ENCODE measurements around the gene PSMA7.

GRCh38 chr20:62067822-62068387, 2.2 kb upstream of the TAF4 start:
- RRBS, result no CpG with 5 or more reads among the region's 14 CpGs

DNA sequence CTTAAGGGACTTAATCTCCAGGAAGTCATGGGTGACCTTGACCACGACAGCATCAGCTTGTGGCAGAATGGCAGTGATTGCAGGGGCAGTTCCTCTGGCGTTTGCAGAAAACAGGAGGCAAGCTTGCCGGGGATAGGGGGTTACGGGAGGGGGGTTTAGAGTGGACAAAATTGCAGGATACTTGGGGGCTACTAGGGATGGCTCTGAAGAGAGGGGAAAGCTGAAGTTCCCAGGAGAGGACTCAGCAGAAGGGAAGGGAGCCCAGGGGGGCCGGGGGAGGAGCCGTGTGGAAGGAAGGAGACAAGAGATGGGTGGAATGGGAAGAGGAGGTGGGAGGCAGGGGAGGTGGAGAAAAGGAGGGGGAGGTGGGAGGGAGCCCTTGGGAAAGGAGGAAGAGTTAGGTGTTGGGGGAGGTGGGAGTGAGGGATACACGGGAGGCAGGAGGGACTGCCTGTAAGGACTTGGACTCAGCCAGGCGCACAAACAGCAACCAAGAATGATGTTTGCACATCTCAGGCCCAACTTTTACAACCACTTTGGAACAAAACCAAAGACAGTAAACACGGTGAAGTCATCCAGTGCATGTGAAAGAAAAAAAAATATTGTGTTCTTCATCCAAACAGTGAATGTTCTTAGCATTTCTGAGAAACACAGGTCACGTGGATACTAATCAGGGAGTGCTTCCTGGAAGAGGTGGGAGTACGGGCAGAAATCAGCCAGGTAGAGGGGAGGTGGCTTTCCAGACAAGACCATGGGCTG, 17.5 kb upstream of the LSM14B start:
- RRBS, result no CpG with 5 or more reads among the region's 11 CpGs

DNA sequence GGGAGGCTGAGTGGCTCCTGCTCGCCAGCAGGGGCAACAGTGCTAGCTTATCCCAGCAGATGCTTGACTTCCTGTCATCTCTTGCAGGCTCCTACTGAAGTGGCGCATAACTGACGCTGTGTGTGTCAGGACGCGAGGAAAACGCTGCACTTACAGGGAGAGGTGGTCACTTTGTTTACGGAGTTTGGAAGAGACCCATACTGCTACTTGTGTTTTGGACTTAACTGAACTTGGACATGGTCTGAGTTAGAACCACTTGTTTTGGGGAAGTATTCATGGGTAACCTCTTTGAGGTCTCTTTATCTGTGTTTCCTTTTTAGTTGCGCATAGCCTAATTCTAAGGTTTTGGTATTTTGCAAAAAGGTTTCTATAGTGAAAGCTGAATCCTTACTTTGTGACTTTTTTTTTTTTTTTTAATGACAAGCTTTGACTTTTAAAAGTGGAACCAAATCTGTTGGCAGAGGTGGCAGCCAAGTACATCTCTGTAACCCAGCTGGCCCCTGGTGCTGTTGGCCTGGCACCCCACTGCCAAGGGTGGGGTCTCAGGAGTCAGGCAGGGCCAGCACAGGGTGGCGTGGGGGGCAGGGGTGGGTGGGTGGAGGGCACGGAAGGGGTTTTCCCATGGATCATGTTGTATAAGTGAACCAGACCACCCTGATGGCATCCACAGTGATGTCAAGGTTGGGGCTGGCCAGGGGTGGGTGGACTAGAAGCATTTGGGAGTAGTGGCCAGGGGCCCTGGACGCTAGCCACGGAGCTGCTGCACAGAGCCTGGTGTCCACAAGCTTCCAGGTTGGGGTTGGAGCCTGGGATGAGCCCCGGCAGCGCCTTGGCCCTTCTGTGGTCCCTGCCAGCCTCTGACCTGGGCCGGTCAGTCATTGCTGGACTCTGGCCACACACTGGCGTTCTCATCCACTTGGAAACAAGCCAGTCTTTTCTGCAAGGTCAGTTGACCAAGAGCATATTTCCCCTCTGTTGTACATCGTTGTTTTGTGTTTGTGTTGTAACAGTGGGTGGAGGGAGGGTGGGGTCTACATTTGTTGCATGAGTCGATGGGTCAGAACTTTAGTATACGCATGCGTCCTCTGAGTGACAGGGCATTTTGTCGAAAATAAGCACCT, 8.8 kb downstream of the PSMA7 start:
- RRBS, result 62% methylated on average over 3 of the region's 21 CpGs

DNA sequence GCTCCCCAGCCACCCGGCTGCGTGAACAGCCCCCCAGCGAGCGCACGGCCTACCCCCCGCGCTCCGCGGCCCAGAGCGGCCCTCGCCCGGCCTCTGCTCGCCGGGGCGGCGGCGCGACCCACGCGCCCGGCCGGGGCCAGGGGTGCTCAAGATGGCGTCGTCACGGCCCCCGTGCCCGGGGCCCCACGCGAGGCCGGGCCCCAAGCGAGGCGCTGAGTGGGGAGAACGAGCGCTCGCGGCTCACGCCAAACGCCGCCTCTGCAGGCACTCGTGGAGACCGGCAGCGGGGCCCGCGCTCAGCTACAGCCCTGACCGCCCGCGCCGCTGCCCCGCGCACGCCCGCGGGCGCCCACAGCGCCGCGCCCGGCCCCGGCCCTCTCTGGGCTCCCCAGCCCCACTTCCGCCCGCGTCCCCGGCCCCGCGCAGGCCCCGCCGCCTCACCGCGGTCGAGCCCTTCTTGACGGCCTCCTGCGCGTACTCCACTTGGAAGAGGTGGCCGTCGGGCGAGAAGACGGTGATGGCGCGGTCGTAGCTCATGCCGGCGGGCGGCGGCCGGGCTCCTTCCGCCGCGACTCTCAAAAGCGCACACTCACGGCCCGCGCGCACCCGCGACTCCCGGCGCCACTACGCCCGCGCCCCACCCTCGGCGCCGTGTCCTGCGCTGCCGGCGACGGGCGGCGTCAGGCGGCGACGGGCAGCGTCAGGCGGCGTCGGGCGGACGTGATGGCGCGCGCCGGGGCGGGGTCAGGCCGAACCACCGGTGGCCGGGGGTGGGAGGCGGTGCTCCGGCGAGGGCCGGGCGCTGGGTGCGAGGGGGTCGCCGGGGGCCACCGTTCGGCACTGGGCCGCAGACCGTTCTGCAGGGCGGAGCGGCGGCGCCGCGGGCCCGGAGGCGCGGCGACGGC, at the start of gene PSMA7:
TSS of gene PSMA7 (minus strand) at position 628 of the 905 bp plus-strand sequence.
- RRBS, result 1% methylated on average over 94 of the region's 149 CpGs

DNA sequence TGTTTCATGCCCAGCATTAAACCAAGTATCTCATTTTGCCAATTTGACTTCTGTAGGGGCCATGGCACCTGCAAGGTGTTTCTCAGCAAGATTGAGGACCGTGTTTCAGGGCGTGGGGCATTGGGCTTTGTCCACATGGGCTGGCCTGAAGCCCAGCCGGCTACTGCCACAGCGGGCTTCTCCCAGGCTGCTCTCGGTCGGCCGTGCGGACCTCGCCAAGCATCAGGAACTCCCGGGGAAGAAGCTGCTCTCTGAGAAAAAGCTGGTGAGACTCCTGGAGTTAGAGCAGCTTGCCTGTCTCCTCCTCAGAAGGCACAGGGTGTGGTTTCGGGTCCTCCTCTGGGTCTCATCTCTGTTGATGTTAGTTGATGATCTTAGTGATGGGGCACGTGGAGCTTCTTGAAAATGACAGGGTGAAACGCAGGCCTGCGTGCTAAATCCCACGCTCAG, 10.6 kb downstream of the MTG2 start:
- RRBS, result 92% methylated on average over 6 of the region's 15 CpGs

- RRBS, result no CpG with 5 or more reads among the region's 28 CpGs
Measured at GRCh38 chr20:62200746-62201224, 18.0 kb downstream of the MTG2 start.

- RRBS, result no CpG with 5 or more reads among the region's 13 CpGs
Measured at GRCh38 chr20:62274430-62275110, 28.2 kb upstream of the ADRM1 start.

GRCh38 chr20:62386194-62386510, 751 bp upstream of the RPS21 start:
- RRBS, result no CpG with 5 or more reads among the region's 11 CpGs

DNA sequence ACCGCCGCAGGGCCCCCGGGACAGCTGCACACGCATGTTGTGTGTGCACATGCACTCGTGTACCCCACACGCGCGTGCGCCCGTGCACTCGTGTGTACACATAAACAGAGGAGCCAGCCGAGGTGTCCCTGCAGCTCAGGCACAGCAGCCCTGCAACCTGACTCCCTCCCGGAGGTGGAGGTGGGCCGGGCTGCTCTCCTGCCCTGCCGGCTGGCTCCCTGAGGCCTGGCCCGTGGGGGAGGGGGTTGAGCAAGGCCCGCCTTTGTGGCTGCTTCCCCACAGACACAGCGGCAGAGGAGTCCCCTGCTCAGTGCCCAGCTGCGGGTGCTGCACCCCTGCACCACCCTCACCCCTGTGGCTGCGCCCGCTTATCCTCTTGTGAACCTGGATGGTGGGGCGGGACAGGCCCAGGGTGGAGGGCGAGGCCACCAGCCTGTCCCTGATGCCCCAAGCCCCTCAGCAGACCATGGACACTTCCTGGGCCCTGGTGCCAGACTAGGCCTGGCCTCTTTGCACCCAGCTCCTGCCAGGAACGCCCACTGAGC, 550 bp downstream of the RBBP8NL start:
- RRBS, result no CpG with 5 or more reads among the region's 24 CpGs

- RRBS, result no CpG with 5 or more reads among the region's 13 CpGs
Measured at GRCh38 chr20:62481228-62481743, 5.5 kb upstream of the GATA5 start.

DNA sequence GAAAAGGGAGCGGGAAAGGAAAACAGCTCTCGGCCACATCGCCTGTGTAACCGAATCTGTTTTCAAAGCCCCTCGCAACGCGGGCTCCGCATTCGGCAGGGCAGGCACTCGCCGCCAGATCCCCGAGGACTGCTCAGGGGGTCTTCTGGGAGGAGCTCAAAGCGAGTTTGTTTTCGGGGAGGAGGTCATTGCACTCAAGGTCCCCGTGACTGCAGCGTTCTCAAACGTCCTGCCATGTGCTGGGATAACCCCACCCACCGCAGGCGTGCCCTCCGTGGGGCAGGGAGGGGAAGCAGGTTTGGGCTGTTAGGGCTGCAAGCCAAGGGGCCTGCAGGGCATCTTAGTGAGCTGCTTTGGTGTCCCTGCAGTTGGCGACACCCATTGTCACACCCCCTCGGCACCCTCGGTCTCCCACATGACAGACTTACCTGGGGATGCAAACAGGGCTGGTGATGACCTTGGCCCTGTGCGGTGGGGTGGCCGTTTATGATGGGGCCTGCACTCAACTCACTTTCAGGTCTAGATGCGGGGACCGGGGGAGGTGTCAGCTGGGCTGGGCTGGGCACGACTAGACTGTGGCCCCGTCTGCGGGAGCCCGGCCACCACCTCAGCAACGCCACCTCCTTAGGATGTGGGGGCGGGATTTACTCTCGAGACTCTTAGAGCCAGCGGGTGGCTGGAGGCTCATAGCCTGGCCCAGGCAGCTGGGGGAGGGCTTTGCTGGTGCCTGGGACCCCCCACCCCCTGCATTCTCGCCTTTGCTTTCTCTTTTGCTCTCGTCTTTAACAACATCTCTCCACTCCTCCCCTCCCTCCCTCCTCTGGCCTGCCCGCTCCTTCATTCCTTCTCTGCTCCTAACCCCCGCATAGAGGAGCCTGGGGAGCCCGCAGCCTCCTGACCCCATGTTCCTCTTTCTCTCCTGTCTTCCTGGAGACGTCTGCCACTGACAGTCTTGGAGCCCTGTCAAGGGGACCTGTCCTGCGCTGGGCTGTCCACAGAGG, 6.5 kb upstream of the GATA5 start:
- RRBS, result 11% methylated on average over 5 of the region's 42 CpGs

DNA sequence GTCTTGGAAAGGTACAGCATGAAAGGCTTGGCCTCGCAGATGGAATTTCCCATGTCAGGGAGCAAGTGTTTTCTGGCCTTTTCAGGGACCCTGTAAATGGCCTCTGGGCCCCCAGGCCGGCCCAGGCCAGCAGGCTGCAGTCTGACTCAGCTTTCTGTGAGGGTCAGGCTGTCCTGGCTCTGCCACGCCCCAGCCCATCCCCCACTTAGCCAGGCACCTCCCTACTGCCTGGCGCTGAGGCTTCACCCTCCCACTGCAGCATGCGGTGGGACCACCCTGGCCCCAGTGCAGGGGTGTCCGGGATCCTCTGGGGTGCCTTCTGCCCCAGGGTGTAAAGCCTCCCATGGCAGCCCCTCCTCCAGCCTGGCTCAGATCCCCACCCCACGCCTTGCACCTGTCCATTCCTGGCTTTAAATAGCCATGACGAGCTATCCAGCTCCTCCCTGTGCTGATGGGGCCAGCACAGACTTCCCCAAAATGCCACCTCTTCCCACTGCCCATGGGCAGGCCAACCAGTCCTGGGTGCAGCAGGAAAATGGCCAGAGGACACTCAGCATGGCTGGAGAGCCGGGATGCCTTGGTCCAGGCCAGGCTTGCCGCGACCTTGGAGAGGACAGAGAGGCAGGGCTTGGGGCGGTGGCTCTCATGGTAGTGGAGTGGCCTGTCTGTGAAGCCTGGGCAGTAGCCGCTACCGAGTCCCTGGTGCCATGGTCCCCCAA, 35.7 kb upstream of the GATA5 start:
- RRBS, result no CpG with 5 or more reads among the region's 14 CpGs

GRCh38 chr20:62512071-62512845, 36.5 kb upstream of the GATA5 start:
- RRBS, result no CpG with 5 or more reads among the region's 22 CpGs

DNA sequence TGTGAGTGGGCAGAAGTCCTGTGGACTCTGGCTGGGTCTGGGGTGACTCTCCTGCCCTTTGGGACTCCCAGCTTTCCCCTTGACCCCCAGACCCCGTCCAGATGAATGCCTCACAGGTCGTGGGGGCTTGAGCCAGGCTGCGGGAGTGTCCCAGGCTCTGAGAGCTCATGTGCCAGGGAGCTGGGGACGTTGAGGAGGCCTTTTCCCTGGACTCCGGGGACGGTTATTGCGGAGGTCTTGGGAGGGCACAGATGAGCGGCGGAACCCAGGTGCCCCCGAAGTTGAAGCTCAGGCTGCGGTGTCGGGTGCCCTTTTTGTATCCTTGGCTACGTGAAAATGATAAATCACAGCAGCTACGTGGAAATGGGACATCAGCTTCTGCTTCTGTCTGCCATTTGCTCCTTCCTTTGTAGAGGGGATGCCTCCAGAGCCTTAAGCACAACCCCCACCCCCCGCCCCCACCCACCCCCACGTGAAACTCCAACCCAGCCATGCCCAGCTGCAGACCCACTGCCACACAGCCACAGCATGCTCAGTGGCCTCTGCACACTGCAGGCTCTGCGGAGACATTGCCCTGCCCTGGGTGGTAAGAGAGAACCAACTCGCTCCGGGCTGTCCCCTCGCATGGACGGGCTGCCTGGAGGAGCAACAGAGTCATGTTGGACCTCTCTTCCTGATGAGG, 76.2 kb upstream of the GATA5 start:
- RRBS, result 38% methylated on average over 3 of the region's 21 CpGs

GRCh38 chr20:62818271-62818881, 1.5 kb downstream of the COL9A3 start:
- RRBS, result 0% methylated on average over 1 of the region's 13 CpGs

GRCh38 chr20:62901869-62902176, 24.5 kb downstream of the DIDO1 start:
- RRBS, result no CpG with 5 or more reads among the region's 9 CpGs

DNA sequence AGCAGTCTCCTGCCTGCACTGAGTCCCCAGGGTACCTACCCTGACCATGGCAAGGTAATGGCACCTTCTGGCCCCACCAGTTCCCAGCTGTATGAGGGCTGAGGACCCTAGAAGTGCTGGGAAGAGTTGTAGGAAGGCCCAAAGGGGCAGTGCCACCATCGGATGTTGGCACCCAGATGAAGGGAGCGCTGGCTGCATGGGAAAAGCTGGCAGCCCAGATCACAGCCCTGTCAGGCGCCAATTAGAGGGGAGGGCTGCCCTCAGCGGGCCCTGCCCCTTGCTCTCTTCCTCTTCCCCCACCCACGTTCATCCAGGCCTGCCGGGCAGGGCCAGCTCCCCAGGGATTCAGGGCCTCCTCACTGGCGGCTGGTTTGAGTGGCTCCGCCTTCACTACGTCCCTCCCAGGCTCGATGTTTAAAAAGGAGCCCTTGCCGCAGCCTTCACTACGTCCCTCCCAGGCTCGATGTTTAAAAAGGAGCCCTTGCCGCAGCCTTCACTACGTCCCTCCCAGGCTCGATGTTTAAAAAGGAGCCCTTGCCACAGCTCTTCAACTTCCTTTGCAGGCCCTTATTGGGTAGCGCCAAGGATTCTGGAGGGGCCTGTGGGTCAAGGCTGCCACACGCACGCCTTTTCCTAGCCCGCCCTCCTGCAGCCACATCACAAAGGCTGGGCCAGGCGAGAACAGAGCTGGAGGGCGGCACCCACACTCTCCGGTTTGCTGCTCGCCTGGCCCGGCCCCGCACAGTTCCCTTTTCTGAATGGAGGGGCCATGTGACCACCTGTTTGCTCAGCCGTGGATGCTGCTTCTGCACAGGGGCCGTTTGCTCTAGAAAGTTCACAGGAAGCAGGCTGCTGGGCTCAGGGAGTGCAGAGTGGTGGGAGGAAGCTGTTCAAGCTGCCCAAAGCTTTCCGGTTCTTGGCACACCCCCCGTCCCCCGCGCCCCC, 1.4 kb downstream of the SLC17A9 start:
- RRBS, result no CpG with 5 or more reads among the region's 32 CpGs

GRCh38 chr20:63175211-63175962, 40.5 kb downstream of the YTHDF1 start:
- RRBS, result 4% methylated on average over 44 of the region's 54 CpGs

DNA sequence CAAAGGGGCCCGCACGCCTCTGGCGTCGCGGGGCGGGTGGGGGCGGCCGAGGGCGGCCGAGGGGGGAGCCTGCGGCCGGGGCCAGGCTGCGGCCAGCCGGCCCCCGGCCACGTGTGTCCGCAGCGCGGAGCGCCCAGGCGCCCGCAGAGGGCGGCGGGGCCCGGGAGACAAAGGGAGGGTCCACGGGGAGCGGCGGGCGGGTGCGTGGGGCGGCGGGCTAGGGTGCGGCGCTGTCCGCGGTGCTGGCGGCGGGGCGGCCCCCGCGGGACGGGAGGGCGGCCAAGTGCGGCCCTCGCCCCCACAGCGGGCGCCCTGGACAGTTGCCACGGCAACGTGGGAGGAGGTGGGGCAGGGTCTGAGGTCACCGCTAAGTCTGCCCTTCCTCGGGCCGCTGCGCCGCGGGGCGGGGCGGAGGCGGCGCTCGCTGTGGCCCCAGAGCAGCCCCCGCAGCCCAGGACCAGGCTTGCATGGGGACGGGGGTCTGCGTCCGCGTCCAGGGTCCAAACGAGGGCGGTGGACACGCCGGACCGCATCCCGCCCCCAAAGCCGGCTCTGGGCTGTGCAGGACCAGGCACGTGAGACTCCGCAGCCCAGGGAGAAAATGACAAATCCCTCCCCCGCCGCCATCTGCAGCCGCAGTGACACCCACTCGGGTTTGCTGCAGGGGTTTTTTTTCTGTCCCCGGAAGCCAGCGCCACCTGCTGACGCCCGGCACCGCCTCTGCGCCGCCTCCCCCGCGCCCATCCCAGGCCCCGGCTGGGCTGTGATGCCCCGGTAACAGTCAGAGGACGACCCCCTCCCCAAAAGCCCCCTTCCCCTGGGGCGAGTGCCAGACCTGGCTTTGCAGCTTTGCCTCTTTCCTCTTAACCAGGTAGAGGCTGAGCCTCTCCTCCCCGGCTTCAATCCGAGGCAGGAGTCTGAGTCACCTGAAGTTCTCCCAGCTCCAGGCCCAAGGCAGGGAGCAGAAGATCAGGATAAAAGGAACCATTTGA, 36.9 kb downstream of the YTHDF1 start:
- RRBS, result 3% methylated on average over 23 of the region's 93 CpGs

DNA sequence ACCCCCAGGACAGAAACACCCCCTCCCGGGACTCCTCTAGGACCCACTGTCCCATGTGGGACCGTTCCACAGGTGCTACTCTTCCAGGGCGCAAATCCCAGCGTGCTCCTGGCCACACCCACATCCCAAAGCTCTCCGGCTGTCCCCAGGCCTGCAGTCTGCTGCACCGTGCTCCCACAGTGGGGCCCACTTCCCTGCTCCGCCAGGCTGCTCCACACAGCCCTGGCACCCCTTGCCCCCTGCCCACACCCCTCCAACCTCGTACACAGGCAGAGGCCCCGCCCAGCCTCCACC, 27.4 kb downstream of the YTHDF1 start:
- RRBS, result 93% methylated on average over 1 of the region's 9 CpGs

All from epithelial cell of esophagus (primary cell).